Camera-type eye (tissue), 1 donor: ENCODE results near the genes C2orf72 and PSMD1.

DNA sequence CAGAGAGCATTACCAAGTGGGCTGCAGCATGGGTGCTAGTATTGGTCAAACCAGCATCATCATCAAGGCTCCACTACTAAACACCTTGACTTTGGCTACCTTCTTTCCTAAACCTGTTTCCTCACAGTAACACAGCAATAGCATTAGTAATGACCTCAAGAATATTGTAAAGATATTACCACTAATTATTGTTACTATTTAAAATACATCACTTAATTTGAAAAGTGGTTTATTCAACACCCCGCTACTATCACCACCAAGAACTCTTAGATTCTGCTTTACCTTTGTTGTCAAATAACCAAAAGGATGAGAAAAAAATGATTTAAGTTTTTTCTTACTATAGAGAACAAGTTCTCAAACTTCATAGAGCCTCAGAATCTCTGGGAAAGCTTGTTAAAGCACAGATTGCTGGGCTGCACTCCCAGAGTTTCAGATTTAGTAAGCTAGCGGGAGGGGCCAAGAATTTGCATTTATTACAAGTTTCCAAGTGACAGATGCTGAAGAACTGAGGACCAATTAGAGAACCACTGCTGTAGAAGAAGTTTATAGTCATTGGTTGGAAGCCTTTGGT is 32.2 kb downstream of the PID1 start:
- RAMPAGE, long total RNA: no peak

GRCh38 chr2:229407053-229407626 is 136.1 kb upstream of the PID1 start:
- RAMPAGE, long total RNA: no peak

- RAMPAGE, long total RNA: no peak
Observed at GRCh38 chr2:229573053-229573543, 141.3 kb downstream of the DNER start.

DNA sequence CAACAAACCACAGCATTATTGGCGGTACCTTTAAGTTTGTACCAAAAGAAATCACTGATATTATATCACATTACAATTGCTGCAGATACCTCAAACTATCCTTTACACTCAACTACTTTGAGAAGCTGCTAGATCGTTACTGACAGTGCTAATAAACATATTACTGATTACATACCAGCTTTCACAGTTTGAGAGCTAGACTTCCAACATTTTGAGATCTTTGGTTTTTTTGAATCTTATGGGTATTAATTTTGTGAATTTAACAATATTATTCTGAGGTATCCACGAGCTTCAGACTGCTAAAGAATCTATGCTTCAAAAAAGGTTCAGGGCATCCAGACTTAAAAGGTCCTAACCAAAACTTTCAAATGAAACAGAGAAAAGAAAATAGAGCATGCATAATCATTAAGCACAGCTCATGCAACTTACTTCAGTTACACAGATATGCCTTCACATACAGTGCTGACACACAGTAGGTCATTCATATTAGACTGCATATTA is 19.3 kb downstream of the TRIP12 start:
- RAMPAGE, long total RNA: no peak

DNA sequence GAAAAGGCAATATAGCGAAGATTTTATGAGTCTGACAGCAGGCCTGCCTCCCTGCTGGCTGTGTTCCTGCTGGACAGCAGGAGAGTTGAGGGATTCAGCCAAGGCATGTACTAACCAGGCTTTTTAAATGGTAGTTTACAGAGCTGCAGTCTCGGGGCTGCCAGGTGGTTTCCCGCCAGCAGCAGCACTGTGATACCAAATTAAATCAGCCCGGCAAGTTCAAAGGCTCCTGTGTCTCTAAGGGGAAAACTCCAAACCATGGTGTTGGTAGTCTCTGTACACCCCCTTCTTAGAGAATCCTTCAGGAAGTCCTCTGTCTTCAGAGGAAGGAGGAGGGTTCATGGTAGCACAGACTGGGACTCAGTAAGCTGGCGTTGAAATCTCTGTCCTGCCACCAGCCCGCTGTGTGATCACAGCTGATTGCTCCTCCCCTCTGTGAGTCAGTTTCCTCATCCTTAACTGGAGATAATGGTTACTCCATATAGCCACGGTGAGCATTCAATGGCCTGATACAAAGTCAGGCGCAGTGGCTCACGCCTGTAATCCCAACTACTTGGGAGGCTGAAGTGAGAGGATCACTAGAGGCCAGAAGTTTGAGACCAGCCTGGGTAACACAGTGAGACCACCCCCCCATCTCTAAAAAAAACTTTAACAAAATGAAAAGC is 58.5 kb downstream of the FBXO36 start:
- RAMPAGE, long total RNA: no peak

DNA sequence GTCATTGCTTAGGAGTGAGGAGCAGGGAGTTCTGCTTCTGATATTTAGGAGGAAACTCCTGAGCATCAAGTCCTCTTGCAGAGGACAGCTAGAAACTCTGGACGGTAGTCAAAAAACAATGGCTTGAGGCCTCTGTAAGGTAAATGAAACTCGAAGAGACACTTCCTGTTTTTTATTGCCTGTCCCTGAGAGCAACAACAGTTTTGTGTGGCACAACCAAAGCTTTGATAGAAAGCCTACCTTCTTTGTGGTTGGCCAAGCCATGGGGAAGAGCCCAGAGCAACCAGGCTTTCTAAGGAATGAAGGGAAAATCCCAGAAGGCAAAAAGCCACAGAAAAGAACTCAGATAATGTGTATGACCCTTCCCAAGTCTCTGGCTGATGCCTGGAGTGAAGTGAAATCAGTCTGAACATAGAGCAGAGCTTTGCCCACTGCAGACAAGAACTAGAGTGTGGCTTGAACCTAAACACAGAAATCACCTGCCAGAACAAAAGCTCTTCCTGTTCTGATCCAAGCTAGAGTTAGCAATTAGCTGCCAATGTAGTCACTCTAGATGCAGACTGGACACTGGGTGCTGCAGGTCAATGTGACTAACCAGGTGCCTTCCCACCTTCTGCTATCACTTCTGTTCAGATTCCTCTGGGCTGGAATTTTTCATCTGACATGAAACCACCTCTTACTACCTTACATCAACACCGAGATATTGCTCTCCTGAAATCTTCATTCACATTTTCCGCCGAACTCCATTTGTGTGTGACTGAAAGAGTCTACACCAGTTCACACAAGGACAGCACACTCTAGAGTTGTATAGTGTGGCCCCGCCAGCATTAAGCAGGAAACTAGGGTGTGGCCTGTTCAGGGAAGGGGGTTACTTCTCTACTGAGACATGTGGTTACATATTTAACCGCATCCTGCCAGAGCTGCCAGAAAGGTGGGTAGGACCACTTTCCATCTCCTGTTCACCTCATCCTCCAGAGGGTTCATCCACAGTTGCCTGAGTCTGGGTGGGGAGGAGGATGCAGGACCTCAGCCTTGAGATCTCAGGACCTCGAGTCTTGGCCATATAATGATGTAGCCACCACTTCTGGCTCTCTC is 8.1 kb upstream of the SP140L start:
- RAMPAGE, long total RNA: no peak

- RAMPAGE, long total RNA: no peak
Observed at GRCh38 chr2:230361502-230361860, 34.5 kb downstream of the SP140L start.

DNA sequence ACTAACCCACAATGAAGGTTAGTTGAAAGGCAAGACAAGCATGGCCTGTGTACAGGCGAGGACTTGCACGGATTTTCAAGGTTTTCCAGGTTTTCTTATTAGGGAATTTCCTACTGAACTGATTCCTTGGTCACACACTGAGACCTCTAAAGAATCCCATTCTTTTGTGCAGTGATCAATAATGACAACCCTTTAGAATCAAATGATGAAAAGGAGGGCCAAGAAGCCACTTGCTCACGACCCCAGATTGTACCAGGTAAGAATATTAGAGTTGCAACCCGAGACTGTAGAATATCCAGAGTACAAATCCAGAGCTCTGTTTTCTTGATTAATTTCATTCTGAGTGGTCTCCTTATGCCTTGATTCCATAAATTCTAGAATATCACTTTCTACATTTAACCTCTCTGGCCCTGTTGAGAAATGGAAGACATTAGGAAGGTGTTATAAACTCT is 47.9 kb downstream of the SP100 start:
- RAMPAGE, long total RNA: no peak

DNA sequence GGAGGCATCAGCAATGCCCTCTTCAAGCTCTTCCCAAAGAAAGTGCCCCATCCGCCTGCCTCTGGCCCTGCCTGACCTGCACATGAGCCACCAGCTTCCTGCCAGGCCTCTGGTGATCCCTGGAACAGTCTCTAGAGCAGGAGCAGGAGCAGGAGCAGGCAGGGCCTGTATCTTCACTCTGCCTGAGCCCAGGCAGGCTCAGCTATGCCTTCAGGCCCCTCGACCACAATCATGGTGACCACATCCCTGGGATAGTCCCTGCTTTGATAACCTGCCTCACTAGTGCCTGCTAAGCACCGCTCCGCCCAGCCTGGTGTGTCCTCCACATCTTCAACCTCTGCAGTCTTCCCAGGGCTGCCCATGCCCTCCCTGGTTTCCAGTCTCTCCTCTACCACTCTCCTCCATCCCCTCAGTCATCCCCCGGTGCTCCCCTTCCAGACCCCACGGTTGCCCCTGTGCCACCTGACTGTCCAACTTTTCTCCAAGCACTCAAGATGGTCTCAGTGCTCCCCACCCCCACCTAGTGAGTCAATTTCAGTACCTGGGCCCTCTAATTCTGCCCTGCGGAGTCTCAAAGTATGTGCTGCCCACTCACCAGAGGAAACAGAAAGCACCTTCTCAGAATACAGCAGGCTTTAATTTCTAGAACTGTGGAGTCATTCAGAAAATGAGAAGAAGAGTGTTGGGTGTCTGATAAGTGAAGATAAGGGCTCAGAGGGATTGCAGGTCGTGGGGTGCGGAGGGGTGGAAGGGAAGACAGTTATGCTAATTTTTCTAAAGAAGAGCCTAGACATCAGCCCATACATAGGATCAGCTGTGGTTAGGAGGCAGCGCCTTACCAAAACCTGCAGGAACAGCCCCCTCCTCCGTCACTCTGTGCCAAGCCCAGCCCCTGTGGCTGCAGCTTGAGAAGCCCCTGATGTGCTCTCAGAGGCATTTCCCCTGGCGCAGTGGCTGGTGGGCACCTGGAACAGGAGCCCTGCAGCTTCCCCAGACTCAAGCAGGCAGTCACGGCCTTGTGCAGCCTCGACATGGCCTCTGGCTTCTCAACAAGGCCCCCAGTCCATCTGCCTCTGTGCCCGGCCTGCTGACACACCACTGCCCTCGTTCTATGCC is 53.6 kb upstream of the CAB39 start:
- RAMPAGE, long total RNA: no peak

DNA sequence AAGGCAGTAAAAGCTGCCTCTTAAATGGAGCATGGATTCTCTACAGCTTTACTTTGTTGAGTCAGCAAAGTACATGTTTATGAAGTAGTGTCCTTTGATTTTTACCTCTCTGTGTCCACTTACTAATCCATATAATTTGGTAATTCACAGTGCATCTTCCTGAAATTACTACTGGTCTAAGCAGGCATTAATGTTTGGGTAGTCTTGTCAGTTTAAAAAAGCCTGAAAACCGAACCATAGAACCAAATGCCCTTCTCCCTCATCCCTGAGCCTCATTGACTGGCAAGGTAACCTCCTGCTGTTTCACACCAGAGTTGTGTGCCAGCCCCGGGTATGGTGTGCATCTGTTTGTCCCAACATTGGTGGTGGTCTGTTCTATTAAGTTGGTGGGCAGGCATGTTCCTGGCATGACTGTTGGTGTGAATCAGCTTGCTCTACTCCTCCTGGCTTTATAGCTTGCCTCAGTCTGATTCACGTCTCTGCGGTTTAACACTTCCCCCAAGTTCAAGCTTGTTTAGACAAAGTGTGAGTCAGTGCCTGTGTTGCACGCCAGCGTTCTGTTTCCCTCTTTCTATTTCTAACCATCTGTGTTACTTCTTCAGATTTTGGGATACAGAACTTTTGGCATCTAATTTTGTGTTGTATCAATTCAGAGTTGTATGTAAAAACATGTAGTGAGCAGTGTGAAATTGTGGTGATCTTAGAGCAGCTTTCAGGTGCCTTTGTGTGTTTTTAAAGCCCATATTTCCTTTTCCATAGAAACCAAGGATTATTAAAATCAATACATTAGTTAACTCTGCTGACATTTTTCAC is 70.8 kb upstream of the ITM2C start:
- RAMPAGE, long total RNA: no peak

GRCh38 chr2:230811246-230811770 is 53.4 kb upstream of the ITM2C start:
- RAMPAGE, long total RNA: no peak

DNA sequence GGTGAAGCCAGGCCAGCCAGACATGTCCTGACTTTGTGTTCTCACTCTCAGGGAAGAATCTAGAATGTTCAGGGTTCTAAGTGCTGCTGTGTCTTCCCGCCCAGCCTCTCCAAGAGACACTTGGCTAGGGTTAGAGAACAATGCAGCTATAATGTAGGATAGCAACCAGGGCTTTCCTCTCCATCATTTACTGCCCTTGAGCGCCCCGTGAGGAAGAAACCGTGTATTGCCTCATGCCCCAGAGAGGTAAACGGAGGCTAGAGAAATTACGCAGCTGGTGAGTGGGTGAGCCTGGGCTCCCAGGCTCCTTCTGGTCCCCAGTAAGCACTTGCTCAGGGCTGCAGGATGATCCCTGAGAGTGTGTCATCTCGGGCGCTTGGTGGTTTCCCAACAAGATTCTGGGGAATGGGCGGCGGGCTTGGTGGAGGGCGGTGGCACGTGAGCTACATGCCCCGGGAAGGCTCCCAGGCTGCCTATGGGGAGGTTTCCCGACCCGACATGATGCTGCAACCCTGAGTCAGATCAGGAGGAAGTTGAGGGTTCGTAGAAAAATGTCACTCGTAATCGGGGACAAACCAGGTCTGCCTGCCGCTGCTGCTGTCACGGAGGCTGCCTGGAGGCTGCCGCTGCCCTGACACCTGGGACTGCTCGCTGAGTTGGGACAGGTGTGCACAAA is 527 bp downstream of the GPR55 start:
- RAMPAGE, long total RNA: no peak

- RAMPAGE, long total RNA: no peak
Observed at GRCh38 chr2:231037132-231037688, at the start of gene C2orf72. C2orf72 (plus strand) TSS chr2:231037523.

DNA sequence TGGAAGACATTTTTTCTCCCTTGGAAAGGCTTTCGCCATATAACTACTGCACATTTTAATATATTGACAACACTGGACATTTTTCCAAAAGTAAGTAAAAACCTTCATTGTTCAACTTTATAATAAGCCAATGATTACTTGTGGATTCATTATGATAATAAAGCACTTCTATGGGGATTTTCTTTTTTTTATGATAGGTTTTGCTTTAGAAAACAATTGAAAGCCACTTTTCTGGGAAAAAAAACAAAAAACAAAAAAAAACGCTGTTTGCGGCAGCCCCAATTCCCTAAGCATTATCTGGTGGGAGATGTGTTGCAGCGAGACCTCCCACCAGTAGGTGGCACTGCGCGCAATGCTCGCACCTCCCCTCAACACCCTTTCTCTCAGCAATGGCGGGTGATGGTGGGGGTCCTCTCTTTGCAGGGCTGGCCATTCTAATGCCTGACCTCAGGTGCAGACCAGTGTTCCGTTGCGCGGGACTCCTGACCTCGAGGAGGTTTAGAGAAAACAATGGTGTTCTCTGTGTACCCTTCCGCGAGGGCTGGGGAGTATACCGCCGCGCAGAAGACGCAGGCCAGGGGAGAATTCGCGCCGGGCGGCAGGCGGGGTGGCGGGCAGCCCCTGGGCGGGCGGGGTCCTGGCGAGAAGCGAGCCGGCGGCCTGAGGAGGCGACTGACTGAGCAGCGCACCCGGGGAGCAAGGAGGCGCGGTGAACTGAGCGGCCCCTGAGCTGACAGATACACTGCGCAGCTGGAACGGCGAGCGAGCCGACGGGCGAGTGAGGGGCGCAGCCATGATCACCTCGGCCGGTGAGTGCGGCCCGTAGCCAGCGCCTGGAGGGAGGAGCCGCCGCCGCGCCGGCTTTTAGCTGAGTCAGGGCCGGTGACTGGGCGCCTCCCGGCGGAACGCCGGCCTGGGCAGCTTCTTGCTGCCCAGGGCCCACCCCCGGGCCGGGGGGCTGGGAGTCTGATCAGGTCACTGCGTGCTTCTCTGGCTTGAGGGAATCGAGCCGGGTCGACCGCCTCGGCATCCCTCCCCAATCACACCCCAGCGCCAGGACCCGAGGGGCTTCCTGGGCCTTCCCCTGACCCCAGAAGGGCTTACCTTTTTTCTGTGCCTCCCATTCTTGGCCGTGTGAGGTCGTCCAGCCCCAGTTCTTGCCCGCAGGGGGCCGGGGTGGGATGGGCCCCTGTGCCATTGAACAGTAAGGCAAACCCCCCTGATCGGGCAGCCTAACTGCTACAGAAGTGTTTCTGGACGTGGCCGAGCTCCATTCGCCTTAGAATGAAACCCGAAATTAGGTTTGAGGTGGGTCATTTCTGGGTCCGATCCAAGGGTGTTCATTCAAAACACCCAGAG is at the start of gene PSMD1:
Gene PSMD1, plus strand, starts transcription at position 635 of the 1,359 bp plus-strand sequence.
- RAMPAGE, long total RNA: start-site peak on the plus strand centred at position 674 of the sequence, 19 bp wide, 174 reads

- RAMPAGE, long total RNA: no peak
Observed at GRCh38 chr2:231222496-231222828, 24.0 kb downstream of the ARMC9 start.

GRCh38 chr2:231386334-231386958 is 9.1 kb upstream of the B3GNT7 start:
- RAMPAGE, long total RNA: no peak

DNA sequence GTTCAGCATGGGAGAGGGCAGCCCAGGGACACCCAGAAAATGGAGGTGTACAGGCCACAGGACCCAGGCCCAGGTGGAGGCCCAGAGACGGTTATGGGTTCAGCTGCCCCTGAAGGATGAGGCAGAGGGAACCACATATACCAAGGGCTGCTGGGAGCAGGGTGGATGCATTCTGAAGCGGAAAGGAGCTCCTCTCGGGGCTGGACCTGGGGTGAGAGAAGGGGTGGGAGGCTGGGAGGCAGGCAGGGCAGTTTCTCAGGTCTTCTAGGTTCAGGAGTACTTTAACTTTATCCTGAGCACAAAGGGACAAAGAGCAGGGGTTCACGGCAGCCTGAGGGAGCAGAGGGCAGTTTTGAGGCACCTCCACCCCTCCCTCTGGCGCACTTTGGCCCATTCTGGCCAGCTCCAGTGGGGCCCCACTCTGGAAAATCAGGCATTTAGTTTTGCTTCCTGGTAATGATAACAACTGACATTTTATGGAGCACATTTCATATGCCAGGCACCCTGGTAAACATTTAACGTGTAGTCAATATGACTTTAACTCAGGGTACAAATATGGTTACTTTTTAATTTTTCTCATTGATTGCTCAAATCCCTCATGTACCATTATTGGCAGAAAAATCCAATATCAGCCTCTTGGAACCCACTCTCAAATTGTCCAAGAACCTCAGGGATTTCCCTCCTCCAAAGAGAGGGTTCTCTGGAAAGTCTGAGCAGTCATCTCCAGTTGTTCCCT is 14.3 kb downstream of the B3GNT7 start:
- RAMPAGE, long total RNA: no peak

GRCh38 chr2:231483436-231484424 is 19.4 kb upstream of the NCL start:
- RAMPAGE, long total RNA: no peak

DNA sequence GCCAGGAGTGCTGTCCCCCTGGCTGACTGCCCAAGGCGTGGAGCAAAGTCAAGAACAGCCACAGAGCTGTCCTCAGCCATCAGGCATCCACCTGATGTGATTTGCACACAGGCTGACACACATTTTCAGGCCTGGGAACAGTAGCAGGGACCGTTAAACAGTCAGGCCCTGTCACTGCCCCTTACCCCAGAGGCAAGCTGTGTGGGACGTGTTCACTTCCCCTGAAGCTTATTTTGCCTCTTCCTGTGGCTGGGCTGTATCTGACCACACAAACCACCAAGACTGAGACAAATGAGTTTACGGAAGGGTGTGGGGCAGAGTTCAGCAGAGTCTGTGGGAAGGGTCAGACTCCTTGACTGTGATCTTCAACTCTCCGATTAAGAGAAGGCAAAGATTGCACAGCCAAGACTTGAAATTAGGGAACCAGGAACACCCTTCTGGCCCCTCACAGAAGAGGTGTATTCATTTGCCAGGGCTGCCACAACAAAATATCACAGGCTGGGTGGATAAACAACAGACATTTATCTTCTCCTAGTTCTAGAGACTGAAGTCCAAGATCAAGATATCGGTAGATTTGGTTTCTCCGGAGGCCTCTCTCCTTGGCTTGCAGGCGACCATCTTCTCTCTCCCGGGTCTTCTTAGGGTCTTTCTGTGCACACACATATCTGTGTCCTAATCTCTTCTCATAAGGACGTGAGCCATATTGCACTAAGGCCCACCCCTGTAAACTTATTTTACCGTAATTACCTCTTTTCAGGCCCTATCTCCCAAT is 15.4 kb upstream of the NMUR1 start:
- RAMPAGE, long total RNA: no peak

DNA sequence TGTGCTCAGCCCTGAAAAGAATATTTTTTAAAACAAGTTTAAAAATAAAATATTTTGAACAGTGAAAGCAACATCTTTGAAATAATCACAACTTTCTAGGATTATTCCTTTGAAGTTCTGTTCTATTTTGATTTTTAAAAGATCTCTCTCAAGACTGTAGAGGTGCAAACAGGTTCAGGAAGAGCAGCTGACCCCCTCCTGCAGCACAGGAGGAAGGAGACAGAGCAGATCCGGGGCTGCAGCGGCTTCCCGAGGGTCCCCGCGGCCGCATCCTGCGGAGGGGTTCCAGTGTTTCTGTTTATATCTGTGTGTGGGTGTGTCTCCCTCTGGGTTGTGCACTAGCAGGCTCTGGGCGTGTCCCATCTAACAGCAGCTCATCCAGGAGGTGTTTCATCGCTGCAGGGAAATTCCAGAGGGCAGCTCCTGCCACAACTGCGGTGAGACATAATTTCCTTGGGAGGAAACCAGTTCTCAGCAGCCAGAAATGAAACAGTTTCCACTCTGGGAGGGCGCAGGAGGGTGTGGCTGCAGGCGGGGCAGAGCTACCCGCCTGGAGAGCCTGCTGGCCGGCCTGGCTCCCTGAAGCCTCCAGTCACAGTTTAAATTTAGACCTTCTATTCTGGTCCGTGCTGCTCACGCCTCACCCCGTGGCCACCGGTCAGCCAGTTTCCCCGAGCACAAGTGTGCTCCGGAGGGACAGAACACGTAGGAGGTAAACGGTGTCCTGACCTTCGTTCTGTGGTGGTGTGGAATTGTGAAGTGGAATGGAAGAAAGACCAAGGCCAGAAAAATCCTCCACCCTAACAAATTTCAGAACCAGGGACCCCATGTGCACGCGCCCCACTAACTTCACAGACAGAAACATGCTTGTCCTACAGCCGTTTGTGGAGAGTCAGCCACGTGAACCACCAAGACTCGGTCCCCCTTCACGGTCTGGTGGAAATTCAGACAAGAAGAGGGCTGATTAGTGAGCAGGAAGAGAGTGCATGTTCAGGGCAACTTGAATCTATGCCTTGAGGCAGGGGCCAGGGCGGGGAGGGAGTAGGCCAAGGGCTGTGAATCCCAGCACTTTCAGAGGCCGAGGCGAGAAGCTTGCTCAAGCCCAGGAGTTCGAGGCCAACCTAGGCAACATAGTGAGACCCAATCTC is 50.1 kb downstream of the TEX44 start:
- RAMPAGE, long total RNA: no peak